Helper T cell (primary cell): ENCODE measurements around a stretch of chr10.

- PRO-cap, 2 experiments = no peak in any of the 2 experiments
These were observed 125.6 kb upstream of the MYO3A start for GRCh38 chr10:25808439-25808849.

- PRO-cap, 2 experiments = peak in 1 of 2 experiments; most common plus-strand start chr10:26858901 (in 1)
These were observed 2.1 kb downstream of the ABI1 start for GRCh38 chr10:26858478-26859166.

DNA sequence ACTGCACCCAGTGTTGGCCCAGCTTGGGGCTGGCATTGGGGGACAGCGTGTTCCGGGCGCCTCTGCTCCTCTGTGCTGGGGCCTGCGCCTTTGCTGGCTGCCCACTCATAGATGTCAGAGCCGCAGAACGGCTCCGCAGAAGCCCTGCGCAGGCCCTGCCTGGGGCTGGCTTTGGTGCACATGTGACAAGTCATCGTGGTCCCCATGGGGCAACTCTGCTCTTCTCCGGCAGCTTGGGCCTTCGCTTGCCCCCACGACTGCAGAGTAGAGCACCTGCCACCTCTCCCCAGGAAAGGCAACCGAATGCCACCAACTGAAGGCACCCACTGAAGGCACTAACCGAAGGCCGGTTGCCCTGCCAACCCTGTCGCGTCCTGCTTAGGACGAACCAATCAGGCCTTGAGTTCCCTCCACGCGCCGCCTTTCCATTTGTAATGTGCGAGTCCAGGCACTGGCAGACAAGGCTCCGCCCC, 85.6 kb upstream of the ABI1 start:
- PRO-cap, 2 experiments = no peak in any of the 2 experiments

DNA sequence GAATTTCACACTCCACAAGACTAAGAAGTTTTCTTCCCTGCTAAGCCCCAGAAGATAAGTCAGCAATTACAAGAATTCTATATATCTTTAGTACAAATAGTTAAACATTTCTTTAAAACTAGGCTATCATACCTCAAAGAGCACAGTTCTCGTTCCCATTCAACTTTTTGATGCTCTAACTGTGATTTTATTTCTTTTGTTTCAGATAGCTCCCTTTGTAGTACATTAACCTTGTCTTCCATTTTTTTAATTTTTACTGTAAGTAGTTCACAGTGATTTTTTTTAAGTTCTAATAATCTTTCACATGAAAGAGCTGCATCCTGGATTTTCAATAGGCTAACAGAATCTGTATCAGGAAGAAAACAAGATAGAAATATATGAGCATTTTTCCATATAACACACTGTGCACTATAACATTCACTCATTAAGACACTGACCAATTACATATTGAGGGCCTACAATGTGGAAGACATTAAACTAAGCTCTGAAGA, 60.4 kb downstream of the ANKRD26 start:
- PRO-cap, 2 experiments = no peak in any of the 2 experiments

- PRO-cap, 2 experiments = no peak in any of the 2 experiments
These were observed 15.1 kb downstream of the MASTL start for GRCh38 chr10:27169869-27171059.

GRCh38 chr10:27242515-27243774, 2.3 kb upstream of the ACBD5 start:
- PRO-cap, 2 experiments = peak in 2 of 2 experiments; most common plus-strand start chr10:27242823 (in 1); most common minus-strand start chr10:27243030 (in 2)

DNA sequence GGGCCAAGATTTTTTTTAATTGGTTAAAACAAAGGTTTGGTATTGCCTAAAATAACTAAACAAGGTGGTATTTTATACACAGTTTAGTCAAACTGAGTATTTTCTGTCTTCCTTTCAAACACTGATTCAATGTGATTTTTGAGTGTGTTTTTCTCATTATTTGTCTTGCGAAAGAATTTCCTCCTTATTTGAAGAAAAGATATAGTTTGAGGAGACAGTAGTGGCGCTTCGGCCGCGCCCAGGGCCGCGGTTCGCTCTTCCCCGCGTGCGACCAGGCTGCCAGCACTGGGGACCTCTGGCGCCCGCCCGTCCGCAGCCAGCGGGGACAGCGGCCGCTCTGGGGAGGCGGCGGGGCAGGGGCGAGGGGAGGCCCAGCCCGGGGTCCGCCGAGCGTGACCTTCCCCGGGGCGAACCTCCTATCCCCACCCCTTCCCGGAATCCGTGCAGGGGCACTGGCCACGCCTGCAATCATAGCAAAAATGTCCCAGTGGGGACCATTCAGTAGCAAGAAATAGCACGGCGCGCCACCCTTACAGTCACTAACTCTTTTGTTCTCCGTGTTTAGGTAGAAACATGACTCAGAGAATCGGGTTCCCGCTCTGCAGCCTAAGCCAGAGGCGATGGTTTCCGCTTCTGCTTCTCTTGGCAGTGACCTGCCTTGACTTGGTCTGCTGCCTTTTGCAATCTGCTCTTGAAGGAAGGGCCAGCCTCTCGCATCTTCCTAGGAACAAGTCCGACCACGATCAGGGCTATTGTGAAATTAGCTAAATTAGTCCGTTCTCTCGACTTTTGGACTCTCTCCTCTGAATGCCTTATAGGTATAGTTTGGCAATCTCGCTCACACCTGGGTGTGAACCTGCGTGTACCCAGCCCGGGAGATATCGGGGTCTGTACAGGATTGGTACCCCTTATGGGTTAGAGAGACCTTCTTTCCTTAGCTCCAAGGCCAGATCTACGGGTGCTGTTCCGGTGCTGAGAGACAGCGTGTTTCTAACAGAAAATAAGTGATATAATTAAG, 79.2 kb upstream of the ACBD5 start:
- PRO-cap, 2 experiments = no peak in any of the 2 experiments

DNA sequence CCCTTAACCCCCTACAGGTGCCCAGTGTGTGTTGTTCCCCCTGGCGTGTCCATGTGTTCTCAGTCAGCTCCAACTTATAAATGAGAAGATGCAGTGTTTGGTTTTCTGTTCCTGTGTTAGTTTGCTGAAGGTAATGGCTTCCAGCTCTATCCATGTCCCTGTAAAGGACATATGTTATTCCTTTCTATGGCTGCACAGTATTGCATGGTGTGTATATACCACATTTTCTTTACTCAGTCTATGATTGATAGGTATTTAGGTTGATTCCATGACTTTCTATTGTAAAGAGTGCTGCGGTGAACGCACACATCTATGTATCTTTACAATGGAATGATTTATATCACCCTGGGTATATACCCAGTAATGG, 86.7 kb upstream of the ACBD5 start:
- PRO-cap, 2 experiments = no peak in any of the 2 experiments

DNA sequence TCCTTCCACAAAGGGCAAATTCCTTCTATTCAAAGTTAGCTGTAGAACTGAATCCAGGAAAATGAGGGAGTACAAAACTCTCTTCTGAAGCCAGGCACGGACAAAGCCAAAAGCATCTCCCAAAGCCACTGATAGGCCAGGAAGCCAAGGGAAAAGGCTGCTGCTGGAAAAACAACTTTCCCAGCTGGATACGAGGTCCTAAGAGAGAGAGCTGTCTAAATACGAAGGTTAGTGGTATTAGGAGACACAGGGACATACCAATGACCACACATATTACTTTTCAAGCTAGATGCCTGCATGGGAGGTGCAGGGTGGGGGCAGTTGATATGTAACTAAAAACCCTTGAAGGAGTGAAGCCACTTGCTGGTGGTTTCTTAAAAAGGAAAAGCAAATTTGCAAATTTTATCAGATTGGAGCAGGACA, 43.5 kb downstream of the MKX start:
- PRO-cap, 2 experiments = no peak in any of the 2 experiments

- PRO-cap, 2 experiments = peak in 1 of 2 experiments; most common plus-strand start chr10:28302170 (in 1)
These were observed 906 bp downstream of the MPP7 start for GRCh38 chr10:28301928-28302388.

GRCh38 chr10:28303923-28304453, 1.1 kb upstream of the MPP7 start:
- PRO-cap, 2 experiments = no peak in any of the 2 experiments

- PRO-cap, 2 experiments = no peak in any of the 2 experiments
These were observed 1.2 kb downstream of the WAC start for GRCh38 chr10:28534070-28534476.

- PRO-cap, 2 experiments = no peak in any of the 2 experiments
These were observed 4.7 kb downstream of the WAC start for GRCh38 chr10:28537319-28538237.

DNA sequence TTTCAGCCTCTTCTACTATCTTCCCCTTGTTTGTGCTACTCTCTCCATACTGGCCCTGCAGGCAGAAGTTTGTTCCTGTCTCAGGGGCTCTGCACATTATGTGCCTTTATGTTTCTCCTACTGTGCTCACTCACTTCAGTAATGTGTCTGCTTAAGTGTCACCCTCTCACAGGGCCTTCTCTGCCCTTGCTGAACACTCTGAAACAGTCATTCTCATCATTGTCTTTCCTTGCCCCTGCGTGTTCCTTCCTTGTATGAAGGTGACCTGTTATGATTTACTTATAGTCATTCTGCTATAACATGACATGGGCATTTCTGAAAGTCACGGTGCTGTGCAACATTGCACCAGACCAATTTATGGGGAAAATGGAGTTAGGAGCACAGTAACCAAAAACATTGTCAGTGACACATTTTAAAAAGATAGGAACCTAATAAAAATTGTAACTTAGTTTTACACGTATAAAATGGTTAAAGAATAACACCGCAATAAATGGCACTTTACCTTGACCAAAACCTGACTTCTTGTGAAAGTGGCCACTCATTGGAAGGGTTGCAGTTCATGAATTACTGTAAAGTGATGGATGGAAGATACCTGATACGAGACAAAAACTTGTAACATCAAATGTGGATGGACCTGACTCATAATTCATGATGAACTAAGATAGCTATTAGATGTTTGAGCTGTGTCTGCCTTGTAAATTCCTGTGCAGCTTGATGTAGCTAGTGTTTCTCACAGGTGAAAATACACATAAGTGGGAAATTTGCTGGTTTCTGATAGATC, 9.3 kb downstream of the WAC start:
- PRO-cap, 2 experiments = no peak in any of the 2 experiments

GRCh38 chr10:28566362-28567043, 33.6 kb downstream of the WAC start:
- PRO-cap, 2 experiments = no peak in any of the 2 experiments

DNA sequence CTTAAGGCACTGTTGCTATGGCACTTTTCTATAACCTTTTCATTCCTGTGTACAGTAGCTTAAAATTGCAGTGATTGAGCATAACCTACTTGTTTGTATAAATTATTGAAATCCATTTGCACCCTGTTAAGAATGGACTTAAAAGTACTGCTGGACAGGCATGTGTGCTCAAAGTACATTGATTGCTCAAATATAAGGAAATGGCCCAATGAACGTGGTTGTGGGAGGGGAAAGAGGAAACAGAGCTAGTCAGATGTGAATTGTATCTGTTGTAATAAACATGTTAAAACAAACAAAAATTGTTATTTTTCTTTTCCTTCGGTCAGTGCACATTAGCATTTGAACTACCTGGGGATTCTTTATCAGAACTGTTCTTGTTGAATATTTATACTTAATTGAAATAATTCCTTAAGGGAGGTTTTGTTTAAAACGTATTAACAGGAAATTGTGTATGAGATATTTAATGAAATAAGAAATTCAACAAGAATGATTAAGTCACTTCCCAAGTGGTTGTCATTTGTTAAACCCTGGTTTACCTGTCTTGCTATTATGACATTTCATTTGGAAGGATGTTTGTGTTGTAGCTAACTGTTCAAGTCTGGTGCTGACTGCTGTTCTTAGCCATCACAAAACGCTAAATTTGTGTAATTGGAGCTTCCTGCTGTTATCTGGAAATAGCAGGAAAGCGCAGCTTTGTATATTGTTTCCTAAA, 56.9 kb upstream of the BAMBI start:
- PRO-cap, 2 experiments = no peak in any of the 2 experiments

GRCh38 chr10:28680054-28680377, 2.7 kb downstream of the BAMBI start:
- PRO-cap, 2 experiments = no peak in any of the 2 experiments

DNA sequence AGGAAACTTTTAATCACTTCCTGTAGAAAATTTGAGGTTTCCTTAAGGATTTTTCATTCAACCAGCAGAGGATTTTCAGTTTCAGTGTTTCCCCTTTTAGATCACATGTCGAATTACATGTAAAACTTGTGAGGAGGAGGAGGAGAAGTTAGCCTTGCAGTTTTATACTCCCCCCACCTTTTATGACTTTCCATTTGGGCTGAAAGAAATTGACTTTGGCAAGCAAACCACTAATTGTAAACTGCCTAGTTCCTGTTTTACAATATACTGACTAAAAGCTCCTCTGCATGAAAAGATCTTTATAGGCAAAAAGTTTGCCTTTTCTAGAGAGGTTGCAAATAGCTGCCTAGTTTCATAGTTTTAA, 3.0 kb downstream of the BAMBI start:
- PRO-cap, 2 experiments = no peak in any of the 2 experiments

- PRO-cap, 2 experiments = no peak in any of the 2 experiments
These were observed 4.0 kb downstream of the BAMBI start for GRCh38 chr10:28681044-28681953.

DNA sequence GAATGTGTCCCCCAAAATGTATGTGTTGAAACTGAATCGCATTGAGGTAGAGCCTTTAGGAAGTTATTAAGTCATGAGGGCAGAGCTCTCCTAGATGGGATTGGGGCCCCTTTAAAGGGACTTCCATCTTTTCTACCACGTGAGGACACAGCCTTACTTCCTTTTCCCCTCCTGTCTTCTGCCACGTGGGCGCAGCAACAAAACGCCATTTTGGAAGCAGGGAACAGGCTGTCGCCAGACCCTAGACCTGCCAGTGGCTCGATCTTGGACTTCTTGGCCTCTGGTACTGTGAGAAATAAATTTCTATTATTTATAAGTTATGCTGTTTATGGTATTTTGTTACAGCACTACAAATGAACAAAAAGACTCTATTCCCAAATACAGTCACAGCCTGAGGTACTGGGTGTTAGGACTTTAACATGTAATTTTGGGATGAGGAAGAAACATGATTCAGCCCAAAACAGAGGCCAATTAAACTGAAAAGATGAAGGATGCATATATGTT, 201.4 kb upstream of the LYZL1 start:
- PRO-cap, 2 experiments = no peak in any of the 2 experiments